MCF 10A (cell line): ENCODE measurements around the genes RNFT1, NACA2 and MED13.

- PRO-cap: no peak
- RRBS: no CpG with 5 or more reads among the region's 12 CpGs
Measured at GRCh38 chr17:59693402-59694576, 13.4 kb downstream of the PTRH2 start.

DNA sequence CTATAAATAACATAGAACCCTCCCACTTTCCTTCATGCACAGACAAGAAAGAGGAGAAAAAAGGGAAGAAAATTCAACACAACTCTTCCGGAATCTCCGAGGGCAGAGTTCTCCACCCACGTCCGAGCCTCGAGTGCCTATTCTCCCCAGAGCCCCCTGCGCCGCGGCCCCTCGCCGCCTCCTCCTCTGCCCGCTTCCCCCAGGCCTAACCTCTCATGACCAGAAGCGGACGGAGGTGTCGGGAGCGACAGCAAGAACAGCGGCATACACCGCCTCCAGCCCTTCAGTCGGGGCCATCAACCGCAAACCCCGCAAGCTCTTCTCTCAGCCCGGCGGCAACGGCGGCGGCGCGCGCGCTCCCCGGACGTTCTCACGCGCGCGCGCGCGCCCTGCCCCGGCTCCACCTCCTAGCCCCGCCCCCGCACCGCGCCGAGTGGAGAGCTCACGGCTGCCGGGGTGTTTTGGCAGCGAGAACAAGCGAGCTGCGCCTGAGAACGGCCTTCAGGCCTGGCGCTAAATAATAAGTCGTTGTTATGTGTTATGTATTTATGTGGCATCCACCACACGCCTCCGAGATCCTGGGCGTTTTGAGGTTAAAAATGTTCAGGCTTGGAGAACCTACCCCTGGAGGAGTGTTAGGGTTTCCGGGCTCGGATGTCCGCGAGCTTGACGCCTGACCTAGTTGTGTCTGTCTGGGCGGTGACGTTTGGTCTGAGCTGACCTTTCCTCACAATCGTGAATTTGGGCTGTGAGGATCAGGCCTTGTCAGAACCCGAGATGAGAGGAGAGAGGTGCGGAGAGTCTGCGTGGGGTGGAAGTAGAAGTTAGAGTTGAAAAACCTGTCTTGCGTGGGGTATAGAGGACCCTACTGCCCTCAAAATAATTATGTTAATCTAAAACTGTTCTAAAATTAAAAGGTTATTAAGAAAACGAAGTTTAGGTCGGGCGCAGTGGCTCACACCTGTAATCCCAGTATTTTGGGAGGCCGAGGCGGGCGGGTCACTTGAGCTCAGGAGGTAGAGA is at the start of gene RNFT1:
Gene RNFT1, minus strand, starts transcription at position 343 of the 1,023 bp plus-strand sequence.
- PRO-cap: bidirectional peak, plus-strand start at position 424 of the sequence, minus-strand start at position 340 of the sequence; bidirectional peak, plus-strand start at position 730 of the sequence, minus-strand start at position 690 of the sequence
- RRBS: under 1% methylated on average over 8 of the region's 73 CpGs

DNA sequence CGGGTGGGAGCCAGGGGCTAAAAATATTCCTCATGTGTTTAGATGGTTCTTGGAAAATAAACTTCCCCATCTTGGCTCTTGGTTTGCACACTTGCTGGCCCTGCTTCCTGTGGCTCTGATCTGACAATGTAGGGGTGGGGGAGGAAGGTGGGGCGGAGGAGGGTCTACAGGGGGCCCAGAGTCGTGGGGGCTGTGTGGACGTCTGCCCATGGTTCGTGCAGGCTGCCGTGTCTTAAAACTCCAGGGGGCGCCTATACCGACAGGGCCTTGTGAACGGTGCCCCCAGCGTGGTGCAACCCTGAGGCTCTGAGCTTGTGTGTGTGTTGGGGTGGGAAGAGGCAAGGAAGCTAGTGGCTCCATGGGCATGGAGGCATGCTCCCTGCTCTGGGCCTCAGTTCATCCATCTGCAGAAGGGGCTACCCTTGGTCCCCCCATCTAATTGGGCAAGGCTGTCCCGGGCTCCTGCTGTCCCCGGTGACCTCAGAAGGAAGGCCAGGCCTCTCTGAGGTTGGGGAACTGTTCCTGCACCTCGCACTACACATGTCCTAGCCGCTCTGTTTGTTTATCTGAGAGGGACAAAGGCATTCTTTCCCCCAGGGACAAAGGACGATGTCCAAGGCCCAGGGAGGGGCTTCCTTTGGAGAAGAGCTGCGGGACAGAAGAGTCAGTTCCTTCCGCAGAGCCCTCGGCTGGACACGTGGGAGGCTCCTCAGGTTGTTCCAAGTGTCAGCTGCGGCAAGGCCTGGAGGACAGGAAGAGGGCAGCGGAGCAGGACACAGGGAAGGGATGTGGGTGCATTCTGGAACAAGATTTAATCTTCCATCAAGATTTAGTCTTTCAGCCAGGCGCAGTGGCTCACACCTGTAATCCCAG is 13.5 kb downstream of the CA4 start:
- PRO-cap: no peak
- RRBS: no CpG with 5 or more reads among the region's 22 CpGs

DNA sequence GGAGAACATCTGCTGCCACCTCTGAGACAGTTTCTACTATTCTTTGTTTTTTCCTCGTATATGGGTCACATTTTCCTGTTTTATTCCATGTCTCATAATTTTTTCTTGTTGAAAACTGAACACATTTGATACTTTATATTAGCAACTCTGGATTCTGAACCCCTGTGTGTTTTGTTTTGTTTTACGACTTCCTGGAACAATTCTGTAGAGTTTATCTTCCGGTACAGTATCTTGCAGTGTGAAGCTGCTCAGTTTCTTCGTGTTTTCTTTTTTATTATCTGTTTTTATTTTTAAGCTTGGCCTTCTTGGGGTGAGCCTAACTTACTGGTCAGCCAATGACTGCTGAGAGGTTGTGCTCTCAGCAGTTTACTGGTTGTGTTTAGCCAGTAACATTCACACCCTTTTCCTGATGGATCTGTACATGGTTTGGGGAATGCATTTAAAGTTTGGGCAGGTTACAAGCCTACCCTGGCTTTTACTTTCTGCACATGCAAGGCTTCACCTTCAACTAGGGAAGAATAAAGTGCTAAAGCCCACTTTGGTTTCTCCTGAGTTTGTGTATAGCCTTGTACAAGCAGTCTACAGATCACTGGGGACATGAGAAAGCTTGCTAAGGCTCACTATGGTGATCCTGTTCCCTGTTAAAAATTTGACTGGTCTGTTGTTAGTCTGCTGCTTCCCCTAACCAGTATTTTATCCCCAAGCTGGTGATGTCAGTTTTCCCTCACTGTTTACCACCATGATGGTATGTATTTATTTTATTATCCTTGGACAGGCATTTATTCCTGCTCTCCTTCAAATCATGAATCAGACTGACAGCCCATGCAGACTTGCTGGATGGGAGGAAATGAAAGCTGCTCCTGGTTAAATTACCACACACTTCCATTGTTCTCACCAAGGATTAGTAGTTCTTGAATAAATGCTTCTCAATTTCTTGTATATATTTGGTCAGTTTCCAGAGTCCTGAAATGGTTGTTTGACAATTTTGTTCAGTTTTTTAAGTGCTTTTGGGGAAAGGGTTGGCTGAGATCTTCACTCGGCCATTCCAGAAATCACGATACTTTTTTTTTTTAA is 99.4 kb downstream of the CA4 start:
- PRO-cap: no peak
- RRBS: no CpG with 5 or more reads among the region's 6 CpGs

- PRO-cap: no peak
- RRBS: no CpG with 5 or more reads among the region's 16 CpGs
Measured at GRCh38 chr17:60342056-60342996, 49.6 kb downstream of the USP32 start.

GRCh38 chr17:60391558-60391851 is 428 bp downstream of the USP32 start:
- PRO-cap: bidirectional peak, plus-strand start at chr17:60391887, minus-strand start at chr17:60391798
- RRBS: under 1% methylated on average over 6 of the region's 19 CpGs

DNA sequence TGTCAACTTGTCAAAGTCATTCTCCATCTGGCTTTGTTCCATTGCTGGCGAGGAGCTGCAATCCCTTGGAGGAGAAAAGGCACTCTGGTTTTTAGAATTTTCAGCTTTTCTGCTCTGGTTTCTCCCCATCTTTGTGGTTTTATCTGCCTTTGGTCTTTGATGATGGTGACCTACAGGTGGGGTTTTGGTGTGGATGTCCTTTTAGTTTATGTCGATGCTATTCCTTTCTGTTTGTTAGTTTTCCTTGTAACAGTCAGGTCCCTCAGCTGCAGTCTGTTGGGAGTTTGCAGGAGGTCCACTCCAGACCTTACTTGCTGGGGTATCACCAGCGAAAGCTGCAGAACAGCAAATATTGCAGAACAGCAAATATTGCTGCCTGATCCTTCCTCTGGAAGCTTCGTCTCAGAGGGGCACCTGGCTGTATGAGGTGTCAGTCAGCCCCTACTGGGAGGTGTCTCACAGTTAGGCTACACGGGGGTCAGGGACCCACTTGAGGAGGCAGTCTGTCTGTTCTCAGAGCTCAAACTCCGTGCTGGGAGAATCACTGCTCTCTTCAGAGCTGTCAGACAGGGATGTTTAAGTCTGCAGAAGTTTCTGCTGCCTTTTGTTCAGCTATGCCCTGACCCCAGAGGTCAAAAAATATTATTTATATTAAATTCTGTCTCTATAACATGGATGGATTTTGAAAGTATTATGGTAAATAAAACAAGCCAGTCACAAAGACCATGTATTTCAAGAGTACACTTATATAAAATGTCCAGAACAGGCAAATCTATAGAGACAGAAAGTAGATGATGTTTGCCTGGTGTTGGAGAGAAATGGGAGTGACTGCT is 38.1 kb downstream of the APPBP2 start:
- PRO-cap: no peak
- RRBS: no CpG with 5 or more reads among the region's 6 CpGs

DNA sequence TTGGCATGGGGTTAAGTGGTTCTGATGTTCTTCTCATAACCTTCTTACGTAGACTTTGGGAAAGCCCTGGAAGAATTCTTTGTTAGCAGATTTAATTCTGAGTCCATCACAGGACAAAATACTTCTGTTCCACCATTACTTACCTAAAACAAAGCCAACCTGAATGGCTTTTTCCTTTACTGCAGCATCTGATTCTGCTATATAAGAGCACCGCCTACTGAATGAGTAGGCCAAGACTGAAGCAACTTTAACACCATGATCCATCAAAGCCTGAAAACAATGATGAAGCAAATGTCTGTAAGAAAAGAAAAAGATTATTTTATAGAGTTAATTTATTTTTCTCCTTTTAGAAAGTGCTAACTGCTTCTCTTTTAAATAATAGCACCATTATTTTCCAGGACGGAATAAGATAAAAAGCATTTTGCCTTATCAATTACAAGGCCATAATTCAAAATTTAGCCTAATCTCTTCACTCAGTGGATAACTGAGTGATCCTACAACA is 31.7 kb downstream of the APPBP2 start:
- PRO-cap: no peak
- RRBS: no CpG with 5 or more reads among the region's 3 CpGs

DNA sequence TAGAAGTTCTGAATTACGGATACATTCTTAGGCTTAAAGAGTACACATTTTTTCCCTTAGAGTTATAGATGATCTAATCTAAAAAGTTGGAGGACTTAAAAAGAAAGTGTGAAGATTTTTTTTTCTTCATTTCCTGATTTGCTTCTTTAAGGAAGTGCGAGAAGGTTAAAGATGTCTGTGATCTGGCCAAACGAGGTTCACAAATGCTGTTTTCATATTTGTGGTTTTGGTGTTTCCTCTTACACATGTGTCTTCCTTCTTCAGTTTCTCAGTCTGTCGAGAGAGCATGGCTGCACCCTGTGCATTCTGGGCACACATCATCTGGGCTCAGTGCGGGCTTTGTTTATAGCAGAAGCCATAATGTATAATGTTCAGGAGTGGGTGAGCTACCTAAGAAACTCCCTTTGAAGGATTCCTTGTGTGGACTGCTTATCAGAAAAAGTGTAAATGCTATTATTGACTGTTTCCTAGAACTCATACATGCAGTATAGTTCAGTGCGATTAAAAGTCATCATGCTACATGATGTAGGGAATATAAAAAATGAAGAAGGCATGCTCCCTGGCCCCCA is 260.4 kb upstream of the TBX2 start:
- PRO-cap: no peak
- RRBS: no CpG with 5 or more reads among the region's 6 CpGs

GRCh38 chr17:61218337-61218864 is 181.2 kb upstream of the TBX2 start:
- PRO-cap: no peak
- RRBS: no CpG with 5 or more reads among the region's 2 CpGs

DNA sequence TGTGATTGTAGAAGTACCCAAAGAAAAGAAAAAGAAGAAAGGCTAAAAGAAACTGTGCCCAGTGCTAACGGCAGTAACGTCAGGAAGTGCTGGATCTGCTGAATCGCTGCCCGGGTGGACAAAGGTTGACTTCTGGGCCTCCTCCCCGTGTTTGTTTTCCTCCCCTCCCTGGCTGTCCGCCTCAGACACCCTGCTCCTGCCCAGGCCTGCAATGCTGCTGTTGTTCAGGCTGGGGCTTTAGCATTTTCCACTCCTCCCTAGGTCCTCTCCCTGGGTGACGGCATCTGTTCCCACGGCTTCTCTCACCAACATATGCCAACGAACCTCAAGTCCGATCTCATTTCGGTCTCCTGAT is 37.1 kb downstream of the TBX4 start:
- PRO-cap: no peak
- RRBS: no CpG with 5 or more reads among the region's 11 CpGs

DNA sequence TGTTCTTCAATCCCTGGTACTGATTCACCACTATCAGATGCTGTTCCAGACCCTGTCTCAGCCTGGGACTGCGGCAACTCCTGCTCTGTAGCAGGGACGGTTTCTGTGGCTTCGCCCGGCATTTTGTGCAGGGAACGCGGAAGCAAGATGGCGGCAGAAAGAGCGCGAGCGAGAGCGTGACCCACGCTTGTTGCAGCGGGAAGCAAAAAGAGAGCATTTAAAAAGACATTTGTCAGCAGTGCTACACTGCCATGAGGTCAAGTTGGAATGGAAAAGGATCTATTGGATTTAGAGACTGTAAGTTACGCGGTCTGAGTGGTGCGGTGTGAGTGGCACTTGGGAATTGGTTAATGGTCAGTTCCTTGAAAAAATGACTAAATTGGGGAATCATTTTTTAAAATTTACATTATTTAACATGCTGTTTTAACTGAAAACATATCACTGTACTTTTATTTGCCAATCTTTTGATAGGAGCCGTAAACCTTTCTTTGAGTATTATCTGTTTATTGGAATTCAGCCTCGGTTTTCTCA is at the start of gene NACA2:
Gene NACA2, minus strand, starts transcription at position 161 of the 531 bp plus-strand sequence.
- PRO-cap: no peak
- RRBS: no CpG with 5 or more reads among the region's 18 CpGs

- PRO-cap: bidirectional peak, plus-strand start at chr17:61863675, minus-strand start at chr17:61863528
- RRBS: no CpG with 5 or more reads among the region's 20 CpGs
Measured at GRCh38 chr17:61863603-61864152, 350 bp upstream of the BRIP1 start.

GRCh38 chr17:62029754-62030231 is 35.3 kb downstream of the MED13 start:
- PRO-cap: no peak
- RRBS: no CpG with 5 or more reads among the region's 1 CpG

- PRO-cap: no peak
- RRBS: no CpG with 5 or more reads among the region's 3 CpGs
Measured at GRCh38 chr17:62050931-62051803, 13.9 kb downstream of the MED13 start.

- PRO-cap: no peak
- RRBS: no CpG with 5 or more reads among the region's 3 CpGs
Measured at GRCh38 chr17:62063967-62064299, 1.1 kb downstream of the MED13 start.

DNA sequence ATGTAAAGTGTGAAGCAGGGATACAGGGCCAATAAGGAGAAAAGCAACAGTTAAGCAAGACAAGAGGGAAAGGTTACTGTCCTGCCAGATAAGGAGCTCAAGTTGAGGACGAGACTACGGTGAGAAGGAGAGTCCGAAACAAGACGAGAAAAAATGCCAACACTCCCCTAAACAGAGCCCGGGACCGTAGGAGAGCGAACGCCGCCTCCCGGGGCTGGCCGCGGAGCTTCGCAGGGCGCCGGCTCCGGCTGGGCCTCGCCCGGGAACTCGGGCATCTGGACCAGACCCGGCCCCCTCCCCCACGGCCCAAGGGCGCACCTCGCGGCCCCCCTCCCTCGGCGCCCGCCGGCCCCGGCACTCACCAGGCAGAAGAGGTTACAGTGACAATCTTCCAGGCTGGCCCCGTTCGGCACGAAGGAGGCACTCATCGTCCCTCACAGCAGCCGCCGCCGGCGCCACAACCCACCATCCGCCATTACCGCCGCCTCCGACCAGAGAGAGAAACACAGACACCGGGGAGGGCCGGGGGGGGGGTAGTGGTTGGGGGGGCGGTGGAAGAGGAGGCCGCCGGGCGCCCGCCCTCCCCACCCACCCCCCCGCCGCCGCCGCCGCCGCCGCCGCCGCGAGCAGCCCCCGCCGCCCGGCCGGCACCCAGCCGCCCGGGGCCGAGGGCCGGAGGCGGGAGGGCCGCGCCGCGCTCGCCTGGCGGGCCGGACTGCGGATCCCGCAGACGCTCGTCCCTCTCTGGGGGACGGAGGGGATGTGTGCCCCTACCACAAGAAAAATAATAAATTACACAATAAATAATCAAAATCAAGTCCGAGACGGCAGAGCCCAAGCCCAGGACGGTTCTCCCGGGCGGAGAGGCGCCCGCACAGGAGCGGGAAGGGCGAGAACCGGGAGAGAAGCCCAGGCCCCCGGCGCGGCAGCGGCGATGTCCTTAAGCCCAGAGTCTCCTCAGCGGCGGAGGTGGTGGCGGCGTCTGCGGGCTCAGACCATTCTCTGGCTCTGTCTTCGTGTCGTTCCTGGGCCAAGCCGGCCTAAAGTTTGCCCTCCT is at the start of gene MED13:
Gene MED13, minus strand, starts transcription at position 501 of the 1,057 bp plus-strand sequence.
- PRO-cap: bidirectional peak, plus-strand start at position 654 of the sequence, minus-strand start at position 477 of the sequence; bidirectional peak, plus-strand start at position 949 of the sequence, minus-strand start at position 946 of the sequence
- RRBS: under 1% methylated on average over 35 of the region's 102 CpGs

DNA sequence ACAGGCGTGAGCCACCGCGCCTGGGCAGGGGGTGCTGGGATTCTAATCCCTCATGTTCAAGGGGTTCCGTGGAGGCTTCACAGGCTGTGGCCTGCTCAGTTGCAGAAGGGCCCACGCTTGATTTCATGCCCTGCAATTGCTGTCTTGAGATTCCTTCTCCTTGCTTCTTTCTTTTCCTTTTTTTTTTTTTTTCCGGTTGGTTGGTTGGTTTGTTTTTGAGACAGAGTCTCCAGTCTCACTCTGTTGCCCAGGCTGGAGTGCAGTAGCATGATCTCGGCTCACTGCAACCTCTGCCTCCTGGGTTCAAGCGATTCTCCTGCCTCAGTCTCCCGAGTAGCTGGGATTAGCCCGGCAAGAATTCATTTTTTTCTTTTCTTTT is 19.0 kb upstream of the TLK2 start:
- PRO-cap: no peak
- RRBS: no CpG with 5 or more reads among the region's 10 CpGs

- PRO-cap: bidirectional peak, plus-strand start at chr17:62479878, minus-strand start at chr17:62479892
- RRBS: 8% methylated on average over 1 of the region's 17 CpGs
Measured at GRCh38 chr17:62479655-62480089, 1.0 kb downstream of the TLK2 start.

DNA sequence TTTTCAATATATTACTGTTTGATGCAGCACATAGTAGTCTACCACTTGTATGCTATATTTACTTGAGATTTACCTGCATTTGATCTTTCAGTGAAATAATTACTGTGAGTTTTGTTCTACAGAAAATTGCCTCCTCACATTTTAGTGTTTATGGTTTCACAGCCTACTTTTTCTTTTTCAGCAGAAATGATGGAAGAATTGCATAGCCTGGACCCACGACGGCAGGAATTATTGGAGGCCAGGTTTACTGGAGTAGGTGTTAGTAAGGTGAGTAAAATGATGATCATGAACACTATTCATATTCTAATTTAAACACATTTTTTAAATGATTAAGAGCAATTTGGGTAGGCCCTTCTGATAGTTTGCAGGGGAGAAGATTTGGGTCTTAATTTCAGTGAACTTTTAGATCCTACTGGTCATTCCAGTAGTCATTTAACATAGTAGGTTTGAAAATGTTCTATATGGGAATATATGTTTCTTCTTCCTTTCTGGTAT is 2.4 kb downstream of the TLK2 start:
- PRO-cap: no peak
- RRBS: no CpG with 5 or more reads among the region's 2 CpGs